Vein endothelial cell (primary cell): ENCODE measurements around the genes PXN, COQ5 and ACADS.

GRCh38 chr12:119776428-119776936, 100.6 kb downstream of the CIT start:
- CAGE, long polyA plus RNA, result no peak

- CAGE, long polyA plus RNA, result no peak
Observed at GRCh38 chr12:120195930-120196786, 1.6 kb upstream of the GCN1 start.

- CAGE, long polyA plus RNA, result no peak
Observed at GRCh38 chr12:120212151-120212399, 11.2 kb upstream of the RPLP0 start.

DNA sequence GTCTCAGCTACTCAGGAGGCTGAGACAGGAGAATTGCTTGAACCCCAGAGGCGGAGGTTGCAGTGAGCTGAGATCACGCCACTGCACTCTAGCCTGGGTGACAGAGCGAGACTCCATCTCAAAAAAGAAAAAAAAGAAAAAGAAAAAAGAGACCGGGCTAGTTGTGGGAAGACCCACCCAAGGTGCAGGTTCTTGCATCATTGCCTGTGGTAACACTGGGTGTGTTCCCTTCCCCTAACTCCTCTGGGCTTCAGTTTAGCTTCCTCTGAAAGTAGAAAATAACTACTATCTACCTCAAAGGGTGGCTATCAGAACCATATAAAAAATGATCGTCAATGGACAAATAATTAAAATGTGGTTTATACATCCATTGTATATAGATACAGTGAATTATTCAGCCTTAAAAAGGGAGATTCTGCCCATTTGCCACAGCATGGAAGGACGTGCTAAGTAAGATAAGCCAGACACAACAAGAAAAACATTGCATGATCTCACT, 12.1 kb downstream of the PXN start:
- CAGE, long polyA plus RNA, result no peak

GRCh38 chr12:120265076-120266235, at the start of gene PXN:
TSS of gene PXN (minus strand) at chr12:120265730.
- CAGE, long polyA plus RNA, result no peak

GRCh38 chr12:120445390-120446274, 552 bp downstream of the TRIAP1 start:
- CAGE, long polyA plus RNA, result no peak

GRCh38 chr12:120528780-120529634, at the start of gene COQ5:
TSS of gene COQ5 (minus strand) at chr12:120529158.
- CAGE, long polyA plus RNA, result no peak

DNA sequence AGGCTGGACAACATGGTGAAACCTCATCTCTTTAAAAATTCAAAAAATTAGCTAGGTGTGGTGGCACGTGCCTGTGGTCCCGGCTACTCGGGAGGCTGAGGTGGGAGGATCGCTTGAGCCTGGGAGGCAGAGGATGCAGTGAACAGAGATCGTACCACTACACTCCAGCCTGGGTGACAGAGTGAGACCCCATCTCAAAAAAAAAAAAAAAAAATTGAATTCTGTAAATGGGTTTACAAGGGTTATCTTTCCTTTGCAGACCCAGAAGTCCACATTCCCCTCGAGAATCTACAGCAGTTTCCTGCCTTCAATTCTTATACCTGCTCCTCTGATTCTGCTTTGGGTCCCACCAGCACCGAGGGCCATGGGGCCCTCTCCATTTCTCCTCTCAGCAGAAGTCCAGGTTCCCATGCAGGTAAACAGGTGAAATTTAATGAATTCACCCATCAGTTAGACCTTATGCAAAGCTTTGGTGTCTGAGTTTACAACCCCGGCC, 14.6 kb downstream of the POP5 start:
- CAGE, long polyA plus RNA, result no peak

GRCh38 chr12:120584369-120585138, 3.4 kb upstream of the POP5 start:
- CAGE, long polyA plus RNA, result no peak

GRCh38 chr12:120651641-120652092, 11.2 kb downstream of the CABP1 start:
- CAGE, long polyA plus RNA, result no peak

GRCh38 chr12:120711286-120711820, 1.1 kb downstream of the UNC119B start:
- CAGE, long polyA plus RNA, result no peak

GRCh38 chr12:120725557-120726666, at the start of gene ACADS:
TSS of gene ACADS (plus strand) at chr12:120725826.
- CAGE, long polyA plus RNA, result no peak

GRCh38 chr12:120761218-120761998, 35.8 kb downstream of the ACADS start:
- CAGE, long polyA plus RNA, result no peak

DNA sequence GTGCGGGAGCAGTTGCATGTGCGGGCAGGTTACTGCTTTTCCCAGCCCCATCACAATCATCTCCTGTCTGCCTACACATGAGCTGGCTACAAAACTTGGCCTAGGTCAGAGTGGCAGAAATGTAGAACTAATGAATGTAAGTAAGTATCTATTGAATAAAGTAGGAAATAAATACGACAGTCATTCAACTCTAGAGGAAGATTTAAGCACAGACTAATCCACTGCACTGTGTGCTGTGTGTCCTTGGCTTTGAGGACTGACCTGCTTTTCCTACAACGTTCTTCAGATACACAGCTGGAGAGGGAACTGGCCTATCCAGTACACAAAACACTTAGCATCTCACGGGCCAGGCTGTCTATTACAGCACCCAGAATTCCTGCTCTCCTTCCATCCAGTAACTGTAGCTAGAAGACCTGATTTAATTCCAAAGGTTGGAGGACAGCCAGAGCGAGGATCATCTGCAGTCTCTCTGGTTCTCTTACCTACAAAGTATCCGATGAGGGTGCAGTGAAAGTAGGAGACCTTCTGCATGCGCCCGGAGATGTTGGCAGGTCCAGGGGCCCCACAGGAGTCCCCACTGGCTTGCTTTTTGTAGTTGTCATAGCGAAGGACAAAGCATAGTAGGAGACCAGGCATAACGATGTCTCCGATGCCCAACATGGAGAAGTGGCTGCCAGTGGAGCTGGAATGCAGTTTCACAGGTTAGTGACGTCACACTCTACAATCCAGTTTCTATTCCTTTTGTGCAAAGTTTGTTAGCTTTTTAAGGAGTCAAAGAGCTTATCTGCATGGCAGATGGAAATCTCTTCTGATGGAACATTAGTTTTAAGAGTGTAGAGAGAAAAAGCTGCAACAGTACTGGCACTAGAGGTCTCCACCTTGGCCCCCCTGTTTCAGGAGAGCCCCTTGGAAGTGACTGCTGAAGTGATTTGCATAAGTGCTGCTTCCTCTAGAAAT, 41.6 kb downstream of the ACADS start:
- CAGE, long polyA plus RNA, result no peak

GRCh38 chr12:120902736-120903232, 1.4 kb downstream of the SPPL3 start:
- CAGE, long polyA plus RNA, result no peak

DNA sequence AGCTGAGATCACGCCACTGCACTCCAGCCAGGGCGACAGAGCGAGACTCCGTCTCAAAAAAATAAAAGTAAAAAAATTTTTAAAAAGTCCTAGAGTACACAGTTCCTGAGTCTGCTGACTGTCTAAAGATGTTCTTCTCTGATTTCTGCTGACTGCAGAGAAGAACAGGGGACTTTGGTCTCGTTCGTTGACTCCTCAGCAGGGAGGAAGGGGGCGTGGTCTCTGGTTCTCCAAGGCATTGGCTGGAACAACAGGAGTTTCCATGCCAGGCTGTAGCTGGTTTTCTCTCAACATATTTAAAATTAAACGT, 16.8 kb upstream of the HNF1A start:
- CAGE, long polyA plus RNA, result no peak

DNA sequence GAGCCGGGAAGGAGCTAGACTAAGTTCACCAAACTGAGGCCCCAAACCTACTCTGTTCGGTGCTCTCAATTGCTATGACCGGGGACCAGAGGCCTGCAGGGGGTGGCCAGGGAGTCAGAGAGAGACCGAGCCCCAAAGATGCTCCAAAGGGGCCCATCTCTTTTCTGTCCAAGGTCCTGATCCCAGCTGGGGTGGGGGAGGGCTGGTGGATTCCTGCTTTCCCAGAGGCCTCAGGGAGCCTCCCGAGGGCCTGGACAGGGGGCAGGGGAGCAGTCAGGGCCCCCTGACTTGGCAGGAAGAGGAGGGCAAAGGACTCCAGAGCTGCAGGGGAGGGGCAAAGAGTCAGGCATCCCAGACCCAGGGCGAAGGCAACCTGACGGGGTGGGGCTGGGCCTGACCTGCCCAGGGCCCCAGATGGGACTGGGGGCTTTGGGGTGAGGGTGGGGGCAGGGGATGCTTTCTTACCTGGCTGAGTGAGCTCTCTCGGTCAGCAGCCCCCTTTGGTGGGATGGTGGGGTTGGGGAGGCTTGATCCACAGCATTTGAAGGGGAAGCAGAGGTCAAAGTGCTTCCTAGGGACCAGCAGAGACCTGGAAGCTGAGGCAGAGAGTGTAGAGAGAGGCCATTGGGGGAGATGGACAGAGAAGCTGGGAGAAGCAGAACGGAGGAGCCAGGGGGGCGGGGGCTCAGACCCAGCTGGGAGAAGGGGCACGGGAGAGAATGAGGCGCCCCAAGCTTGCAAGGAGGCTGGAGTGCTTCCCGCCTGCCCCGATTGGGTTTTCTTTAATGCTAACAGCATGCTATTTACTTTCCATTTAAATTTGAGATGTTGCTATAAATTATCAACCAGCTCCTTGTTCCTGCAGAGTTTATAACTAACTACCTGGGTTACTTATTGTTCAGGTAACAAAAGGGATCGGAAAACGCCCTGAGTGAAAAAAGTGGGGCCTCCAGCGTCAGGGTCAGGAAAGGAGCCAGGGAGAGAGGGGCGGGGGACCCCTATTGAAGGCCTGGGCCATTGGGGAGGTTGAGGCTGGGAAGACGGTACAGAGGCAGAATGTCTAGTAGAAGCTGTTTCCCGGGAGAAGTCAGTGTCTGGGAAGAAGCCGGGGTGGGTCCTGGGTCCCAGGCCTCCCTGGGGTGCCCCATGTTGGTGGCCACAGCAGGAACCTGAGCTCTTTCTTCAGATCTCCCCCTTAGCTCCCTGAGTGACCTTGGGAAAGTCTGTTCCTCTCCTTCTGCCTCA, 2.3 kb downstream of the HNF1A start:
- CAGE, long polyA plus RNA, result no peak

DNA sequence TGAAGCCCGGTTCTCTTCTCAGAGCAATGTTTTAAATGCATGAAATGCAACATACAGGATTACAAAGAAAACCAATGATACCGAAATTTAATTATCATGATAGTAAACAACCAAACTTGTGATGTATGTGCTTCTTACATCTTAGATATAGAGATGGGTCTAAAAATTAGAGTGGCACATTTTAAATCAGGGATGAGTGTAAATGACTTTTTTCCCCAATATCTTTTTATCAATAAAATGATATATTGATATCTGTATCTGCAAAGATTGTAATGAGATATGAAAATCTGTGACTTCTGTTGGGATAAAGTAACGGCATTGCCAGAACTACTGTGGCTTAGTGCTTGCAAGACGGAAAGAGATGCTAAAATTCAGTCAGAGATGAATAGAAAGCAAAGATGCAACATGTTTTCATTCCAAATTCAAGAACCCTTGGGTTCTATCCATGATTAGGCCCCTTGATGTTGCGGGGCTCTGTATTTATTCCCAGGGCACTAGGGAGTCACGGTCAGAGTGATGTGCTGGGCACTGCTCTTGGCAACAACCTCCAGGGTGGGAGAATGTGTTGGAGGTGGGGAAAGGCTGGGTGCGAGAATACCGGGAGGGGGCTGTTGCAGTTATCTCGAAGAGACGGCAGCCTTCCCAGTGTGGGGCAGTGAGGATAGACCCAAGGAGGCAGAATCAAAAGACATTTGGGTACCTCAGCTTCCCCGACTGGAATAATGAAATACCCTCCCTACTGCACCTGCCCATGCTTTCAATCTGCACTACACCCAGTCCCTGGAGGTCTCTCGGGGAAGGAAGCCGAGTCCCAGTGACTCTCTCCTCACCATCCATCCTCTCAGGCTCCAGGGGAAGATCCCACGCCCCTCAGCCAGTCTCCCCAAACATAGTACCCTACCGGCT, 605 bp downstream of the C12orf43 start:
- CAGE, long polyA plus RNA, result no peak

DNA sequence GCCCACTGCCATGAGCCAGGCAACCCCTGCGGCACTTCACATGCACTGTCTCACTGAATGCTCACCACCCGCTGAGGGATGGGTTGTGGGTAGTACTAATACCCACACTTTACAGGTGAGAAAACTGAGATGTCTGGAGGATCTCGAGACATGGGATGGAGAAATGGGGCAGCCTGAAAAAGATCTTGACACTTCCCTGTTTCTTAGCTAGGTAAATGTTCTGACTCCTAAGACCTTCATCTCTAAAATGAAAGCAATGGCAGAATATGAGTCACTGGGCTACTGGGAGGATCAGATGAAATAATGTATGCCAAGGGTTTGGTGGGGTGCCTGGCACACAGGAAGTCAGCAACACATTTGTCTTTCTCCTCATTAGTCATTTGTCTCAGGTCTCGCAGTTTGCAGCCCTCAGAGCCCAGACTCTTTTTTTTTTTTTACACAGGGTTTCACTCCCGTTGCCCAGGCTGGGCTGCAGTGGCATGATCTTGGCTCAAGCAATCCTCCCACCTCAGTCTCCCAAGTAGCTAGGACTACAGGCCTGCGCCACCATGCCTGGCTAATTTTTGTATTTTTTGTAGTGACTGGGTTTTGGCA, 5.2 kb downstream of the OASL start:
- CAGE, long polyA plus RNA, result no peak

DNA sequence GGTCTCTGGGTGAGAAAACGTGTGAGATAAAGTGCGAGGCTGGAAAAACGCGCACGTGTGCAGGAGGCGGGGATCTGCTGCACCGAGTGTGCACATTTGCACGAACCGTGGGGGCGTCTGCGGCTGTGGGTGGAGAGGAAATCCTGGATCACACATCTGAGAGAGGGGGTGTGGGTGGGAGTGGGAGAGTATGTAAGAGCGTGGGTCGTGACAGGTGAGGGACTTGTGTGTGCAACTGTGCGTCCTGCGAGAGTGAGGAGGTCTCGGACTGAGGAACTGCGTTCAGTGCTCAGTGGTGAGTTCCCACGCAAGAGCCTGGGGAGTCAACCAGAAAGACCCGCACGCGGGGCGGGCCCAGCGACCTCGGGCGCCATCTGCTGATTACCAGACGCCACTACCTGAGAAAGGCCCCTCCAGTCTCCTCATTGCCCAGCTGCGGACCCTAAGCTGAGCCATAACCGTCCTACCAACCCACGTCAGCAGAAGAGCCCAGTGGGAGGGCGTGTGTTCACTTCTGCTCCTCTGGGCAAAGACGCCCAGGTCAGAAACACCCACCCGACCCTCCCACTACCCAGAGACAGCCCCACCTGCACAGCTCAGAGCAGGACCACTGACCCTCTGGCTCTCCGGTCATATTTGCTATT, 36.8 kb upstream of the P2RX7 start:
- CAGE, long polyA plus RNA, result no peak